Measurements from ENCODE around the genes RCAN2 and MEP1A.

GRCh38 chr6:44234672-44235206 is 11.3 kb downstream of the SLC29A1 start:
- PRO-cap: no peak

DNA sequence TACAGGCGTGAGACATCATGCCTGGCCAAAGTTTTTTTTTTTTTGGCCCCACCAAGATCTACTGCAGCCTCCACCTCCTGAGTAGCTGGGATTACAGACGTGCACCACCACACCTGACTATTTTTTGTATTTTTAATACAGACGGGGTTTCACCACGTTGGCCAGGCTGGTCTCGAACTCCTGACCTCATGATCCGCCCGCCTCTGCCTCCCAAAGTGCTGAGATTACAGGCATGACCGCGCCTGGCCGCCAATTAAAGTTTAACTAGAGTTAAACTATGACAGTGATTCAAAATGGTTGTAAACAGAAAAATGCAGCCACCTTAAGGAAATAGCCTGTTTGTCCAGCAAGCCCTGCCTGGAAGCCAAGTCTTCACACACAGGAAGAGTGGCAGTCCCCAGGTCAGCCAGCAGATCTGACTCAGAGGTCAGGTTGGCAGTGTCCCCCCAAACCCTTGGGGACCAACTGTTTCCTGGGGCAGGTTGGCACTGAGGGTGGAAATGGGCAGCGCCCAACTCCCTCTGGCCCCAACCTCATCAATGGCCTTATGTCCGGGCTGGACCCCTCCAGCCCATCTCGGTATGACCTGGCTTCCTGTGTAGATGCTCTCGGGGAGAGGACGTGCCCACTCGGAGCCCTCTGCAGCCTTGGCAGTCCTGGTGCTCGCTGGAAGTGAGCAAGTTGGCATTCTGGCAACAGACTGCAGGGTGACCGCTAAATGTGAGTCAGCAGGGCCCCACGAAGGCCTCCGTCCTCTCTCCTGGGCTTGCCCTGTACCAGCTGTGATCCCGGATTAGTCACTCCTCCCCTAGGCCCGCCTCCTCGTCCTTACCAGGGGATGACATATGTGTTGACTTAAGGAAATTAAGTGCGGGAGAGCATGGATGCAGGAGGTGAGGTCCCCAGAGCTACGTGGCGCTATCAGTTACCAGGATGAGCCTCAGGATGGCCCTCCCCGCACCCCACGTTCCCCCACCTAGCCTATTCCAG is 9.7 kb upstream of the HSP90AB1 start:
- PRO-cap: no peak

DNA sequence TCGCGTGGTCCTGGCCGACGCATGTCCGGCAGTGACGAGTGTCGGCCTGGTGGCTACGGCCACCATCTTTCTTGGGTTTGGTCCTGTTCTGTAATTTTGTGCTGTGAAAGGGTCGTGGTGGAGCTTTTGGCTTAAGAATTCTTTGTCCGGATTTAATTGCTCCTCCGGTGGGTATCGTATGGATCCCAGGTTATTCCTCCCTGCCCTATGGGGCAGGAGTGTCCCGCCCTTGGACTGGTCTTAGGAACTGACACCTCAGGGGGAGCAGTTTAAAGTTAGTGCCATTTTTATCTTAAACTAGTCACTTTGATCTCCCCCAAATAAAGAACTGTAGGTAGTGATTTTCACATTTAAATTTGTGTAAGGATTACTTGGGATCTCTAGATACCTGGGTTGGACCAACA is 1.0 kb downstream of the HSP90AB1 start:
- PRO-cap: no peak

- PRO-cap: no peak
Measured at GRCh38 chr6:44260363-44261040, 3.2 kb upstream of the SLC35B2 start.

GRCh38 chr6:44263946-44264209 is 1.5 kb downstream of the NFKBIE start:
- PRO-cap: no peak

GRCh38 chr6:44311869-44312335 is 1.2 kb downstream of the AARS2 start:
- PRO-cap: no peak

DNA sequence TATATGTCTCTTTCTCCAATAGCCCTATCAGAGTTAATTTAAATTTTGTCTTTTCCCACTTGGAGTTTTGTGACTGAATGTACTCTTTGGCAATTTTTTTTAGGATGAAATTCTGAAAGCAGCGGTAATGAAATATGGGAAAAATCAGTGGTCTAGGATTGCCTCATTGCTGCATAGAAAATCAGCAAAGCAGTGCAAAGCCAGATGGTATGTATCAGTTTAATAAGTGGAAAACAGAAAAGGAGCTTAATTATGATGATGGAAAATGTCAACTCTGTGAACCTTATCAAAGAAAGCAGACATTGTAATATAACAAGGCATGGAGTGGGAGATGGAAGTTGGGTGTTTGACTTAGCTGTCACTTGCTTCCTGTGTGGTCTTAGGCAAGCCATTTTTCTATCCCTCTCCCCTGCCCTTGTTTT is 2.7 kb downstream of the CDC5L start:
- PRO-cap: no peak

DNA sequence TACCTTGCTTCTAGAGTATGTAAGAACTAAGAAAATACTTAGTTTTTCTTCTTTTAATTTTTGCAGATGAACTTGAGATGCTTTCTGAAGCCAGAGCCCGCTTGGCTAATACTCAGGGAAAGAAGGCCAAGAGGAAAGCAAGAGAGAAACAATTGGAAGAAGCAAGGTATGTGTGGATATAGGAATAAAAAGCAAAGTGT is 8.7 kb downstream of the CDC5L start:
- PRO-cap: no peak

GRCh38 chr6:44651064-44651365 is 263.5 kb downstream of the CDC5L start:
- PRO-cap: no peak

- PRO-cap: no peak
Measured at GRCh38 chr6:44921633-44922199, 406.4 kb upstream of the RUNX2 start.

GRCh38 chr6:45370036-45370648 is 7.6 kb downstream of the SUPT3H start:
- PRO-cap: no peak

GRCh38 chr6:45431554-45432104 is 53.9 kb upstream of the SUPT3H start:
- PRO-cap: no peak

- PRO-cap: no peak
Measured at GRCh38 chr6:46014349-46014972, 1.2 kb downstream of the CLIC5 start.

DNA sequence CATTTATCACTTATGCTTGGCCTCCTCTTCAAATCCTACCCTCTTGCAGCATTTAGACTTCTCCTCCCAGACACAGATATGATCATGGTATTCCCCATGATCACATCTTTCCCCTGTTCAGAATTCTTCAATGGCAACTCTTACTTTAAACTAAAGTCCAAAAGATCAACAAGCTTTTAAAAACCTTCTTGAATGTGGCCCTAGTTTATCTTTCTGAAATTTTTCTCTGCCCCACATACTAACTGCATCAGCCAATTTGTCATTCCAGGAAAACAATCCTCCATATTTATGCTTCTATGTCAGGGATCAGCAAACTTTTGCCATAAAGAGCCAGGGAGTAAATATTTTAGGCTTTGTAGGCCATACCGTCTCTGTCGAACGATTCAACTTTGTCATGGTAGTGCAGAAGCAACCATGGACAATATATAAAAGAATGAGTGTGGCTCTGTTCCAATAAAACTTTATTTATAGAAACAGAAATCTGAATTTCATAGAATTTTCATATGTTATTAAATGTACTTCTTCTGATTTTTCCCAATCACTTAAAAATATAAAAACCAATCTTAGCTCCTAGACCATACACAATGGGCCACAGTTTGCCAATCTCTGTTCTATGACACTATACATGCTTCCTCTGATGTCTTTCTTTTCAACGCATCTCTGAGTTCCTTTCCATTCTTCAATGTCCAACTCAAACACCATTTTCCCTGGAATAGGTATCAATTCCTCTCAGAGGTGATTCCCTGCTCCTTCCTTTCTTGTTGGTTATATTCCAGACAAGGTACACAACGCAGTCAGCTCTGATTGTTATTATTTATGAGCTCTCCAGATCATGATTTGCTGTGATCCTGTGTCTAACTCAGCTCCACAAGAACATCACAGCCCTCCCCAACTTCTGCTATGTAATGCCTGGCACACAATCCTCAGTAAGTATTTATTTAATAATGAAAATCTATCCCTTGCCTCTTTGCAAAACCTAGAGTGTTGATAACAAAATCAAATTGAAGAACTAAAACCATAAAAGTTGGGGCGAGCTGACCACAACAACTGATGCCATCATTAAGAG is 115.6 kb downstream of the RCAN2 start:
- PRO-cap: no peak

GRCh38 chr6:46490751-46491779 is at the start of gene RCAN2:
Gene RCAN2, minus strand, starts transcription at chr6:46491449.
- PRO-cap: no peak

DNA sequence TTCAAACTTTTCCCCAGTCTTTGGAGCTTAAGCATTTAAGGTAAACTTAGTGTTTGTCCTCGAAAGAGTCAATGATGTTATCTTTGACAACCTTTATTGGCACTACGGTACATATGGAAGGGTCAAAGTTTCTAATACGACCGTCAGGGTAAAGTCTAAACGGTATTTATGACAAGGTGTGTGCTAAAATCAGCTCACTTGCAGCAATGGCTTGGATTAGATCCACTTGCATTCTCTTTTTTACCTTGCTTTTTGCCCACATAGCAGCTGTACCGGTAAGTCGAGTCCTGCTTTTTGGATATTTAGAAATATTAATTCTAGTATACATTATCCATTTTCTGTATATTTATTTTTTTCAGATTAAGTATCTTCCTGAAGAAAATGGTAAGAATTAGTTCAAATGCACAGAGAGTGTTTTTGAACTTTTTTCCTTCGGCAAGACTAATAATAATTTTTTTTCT is at the start of gene MEP1A:
TSS of gene MEP1A (plus strand) at position 197 of the 461 bp plus-strand sequence.
- PRO-cap: no peak

- PRO-cap: no peak
Measured at GRCh38 chr6:46832182-46832385, 38.9 kb downstream of the MEP1A start.

DNA sequence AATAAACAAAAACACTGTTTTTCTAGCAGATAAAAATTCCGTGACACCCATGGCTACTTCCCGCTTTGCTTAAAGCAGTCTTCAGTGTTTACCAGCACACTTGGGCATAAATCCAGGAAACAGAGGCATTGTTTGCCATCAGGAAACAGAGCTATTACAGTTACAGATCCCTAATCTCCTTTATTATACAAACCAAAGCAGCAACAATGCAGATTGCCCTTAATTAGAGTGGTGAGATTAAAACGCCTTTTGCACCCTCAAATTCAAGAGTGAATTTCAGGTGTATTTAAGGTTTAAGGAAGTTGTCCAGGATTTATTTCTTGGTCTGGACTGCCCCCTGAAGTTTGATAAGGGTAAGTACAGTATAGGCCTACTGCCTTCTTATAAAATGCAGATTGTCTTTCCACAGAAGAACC is 51.3 kb downstream of the ADGRF1 start:
- PRO-cap: no peak

DNA sequence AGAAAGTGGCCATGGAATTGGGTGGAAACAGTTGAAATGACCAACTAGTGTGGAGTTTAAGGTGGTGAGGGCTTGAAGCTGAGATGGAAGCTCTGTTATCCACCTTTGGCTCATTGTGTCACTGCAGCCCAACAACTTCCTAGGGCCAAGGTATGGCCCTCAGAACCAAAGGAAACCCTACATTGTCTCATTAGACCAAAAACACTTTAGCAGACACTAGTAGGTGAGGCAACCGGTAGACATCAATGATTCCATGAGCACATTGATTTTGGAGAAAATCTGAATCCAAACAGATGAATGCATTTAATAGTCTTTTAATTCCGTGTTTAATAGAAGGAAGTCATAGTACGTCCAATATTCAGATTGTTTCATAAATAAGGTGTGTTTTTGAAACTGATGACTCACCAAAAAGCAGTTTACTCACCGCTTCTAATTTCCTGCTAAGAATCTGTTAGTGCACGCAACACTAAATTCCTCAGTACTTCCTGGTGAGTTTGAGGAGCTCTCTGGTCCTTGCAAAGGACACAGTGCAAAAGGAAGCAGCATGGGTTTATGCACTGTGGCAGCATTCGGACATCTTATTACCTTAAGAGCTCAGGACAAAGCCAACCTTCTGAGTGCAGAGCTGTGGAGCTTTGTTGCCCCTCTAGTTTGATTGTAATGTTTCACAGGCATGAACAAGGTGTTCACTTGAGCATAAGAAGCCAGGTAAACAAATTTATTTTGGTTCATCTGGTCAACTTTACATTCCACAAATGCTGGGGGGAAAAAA is 2.2 kb upstream of the ADGRF1 start:
- PRO-cap: no peak

DNA sequence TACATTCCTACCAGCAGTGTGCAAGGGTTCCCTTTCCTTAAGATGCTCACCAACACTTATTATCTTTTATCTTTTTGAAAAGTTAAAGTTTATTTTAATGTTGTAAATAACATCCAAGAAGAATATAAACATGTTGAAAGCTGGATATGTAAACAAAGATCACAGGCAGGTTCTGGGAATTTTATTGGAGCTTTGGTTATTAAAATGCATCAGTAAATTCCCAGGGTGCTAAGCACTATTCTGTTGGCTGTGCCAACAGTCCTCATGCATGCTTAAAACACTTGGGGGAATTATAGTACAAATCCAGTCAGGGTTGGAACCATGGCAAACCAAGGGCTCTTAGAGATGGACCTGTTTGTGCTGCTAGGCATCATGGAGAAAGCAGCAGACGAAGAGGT is 101.5 kb upstream of the ADGRF4 start:
- PRO-cap: no peak

Measured in peritoneum (tissue), 1 donor.